Tongue (tissue), 2 donors: ENCODE results near the genes USP17L18 and USP17L22.

- RAMPAGE, long total RNA, result no peak
Observed at GRCh38 chr4:8120369-8120872, 38.2 kb downstream of the ABLIM2 start.

DNA sequence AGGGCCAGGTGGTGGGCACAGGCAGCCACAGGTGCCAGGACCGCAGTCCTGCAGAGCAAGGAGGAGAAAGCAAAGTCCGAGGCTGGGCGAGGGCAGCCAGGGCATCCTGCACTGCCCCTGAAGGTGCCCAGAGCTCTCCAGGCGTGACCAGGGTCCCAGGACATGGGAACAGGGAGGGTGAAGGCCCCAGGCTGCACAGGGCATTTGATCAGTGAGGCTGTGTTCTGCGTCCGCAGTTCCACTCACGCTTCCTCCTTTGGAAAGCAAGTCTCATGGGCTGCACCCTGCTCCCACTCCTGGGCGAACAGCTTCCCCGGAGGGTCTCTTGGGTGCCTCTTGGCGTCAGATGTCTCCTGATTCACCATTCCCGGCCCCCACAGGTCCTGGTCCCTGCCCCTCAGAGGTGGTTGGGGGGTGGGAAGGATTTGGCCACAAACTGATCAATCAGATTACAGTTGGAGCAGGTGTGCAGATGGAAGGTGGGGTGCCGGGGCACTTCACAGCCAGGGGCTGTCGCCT lies 3.1 kb downstream of the SH3TC1 start:
- RAMPAGE, long total RNA, result no peak

DNA sequence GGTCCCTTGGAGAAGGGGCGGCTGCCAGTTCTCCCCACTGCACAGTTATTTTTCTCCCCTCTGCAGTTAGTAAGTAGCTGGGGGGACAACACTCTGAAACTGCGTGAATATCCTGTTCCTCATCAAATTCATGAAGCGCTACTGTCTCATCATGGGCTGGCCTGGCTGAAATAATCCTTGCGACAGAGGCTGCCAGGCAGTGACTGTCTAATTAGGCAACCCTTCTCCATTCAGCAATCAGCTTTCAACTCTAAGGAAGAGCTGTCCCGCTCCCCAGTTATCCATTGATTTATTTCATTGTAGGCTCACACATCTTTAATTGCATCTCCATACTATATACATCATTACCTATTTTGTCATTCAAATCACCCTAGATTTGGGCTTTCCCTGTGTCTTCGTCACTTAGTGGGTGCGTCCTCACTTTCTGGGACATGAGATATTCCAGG lies 8.3 kb downstream of the SH3TC1 start:
- RAMPAGE, long total RNA, result no peak

- RAMPAGE, long total RNA, result no peak
Observed at GRCh38 chr4:8222664-8223610, 23.8 kb downstream of the SH3TC1 start.

GRCh38 chr4:8226957-8227679 lies 28.0 kb downstream of the SH3TC1 start:
- RAMPAGE, long total RNA, result no peak

DNA sequence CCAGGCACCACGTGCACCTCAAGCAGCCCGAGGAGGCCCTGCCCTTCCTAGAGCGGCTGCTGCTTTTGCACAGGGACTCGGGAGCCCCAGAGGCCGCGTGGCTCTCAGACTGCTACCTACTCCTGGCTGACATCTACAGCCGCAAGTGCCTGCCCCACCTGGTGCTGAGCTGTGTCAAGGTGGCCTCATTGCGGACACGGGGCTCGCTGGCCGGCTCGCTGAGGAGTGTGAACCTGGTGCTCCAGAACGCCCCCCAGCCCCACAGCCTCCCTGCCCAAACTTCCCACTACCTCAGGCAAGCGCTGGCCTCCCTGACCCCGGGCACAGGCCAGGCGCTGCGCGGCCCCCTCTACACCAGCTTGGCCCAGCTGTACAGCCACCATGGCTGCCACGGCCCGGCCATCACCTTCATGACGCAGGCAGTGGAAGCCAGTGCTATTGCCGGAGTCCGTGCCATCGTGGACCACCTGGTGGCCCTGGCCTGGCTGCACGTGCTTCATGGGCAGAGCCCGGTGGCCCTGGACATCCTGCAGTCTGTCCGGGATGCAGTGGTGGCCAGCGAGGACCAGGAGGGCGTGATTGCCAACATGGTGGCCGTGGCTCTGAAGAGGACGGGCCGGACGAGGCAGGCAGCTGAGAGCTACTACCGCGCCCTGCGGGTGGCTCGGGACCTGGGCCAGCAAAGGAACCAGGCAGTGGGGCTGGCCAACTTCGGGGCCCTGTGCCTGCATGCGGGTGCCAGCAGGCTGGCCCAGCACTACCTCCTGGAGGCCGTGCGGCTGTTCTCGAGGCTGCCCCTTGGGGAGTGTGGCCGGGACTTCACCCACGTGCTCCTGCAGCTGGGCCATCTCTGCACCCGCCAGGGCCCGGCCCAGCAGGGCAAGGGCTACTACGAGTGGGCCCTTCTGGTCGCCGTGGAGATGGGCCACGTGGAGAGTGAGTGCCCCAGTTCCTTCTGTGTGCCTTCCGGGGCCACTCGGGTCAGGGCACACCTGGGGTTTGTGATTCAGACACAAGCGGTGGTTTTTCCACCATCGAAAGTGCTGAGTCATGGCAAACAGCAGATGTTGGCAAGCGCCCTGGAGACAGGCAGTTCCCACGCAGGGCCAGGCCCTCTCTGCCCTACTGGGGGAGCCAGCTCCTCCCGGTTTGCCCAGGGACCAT lies 29.0 kb downstream of the SH3TC1 start:
- RAMPAGE, long total RNA, result no peak

DNA sequence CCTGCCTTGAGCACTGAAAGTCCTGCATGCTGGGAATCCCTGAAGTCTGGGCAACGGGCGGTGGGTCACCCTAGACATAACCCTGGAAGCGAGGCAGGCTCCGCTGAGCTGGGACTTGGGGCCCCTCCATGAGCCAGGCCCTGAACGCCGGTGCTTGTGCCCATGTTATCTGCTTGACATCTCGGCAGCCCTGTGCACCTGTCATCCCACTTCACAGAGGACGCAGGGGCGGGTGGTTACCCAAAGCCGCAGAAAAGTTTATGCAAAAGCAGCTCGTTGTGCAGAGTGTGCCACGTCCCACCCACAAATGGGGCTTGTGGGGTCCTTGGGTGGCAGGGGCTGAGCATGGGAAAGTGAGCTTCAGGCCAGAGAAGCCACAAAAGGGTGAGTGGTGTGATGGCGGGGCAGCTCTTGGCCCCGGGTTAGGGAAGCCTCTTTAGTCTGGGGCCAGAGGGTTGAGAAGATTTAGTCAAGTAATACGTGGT lies 29.8 kb downstream of the SH3TC1 start:
- RAMPAGE, long total RNA, result no peak

GRCh38 chr4:8229358-8229659 lies 30.2 kb downstream of the SH3TC1 start:
- RAMPAGE, long total RNA, result no peak

DNA sequence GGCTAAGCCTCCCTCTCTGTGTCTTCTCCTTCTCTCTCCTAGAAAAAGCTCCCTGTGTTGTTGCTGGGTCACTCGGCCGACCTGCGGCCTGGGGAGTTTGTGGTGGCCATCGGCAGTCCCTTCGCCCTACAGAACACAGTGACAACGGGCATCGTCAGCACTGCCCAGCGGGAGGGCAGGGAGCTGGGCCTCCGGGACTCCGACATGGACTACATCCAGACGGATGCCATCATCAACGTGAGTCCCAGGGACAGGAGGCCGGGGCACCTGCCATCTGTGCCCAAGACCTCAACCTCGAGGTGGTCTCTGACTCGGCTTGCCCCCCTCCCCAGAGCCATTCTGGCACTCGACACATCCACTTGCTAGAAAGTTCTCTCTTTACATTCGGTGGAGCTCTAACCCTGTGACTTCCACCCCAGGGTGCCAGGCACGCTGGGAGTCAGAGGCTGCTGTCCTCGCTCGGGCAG lies 21.8 kb downstream of the HTRA3 start:
- RAMPAGE, long total RNA, result no peak

- RAMPAGE, long total RNA, result no peak
Observed at GRCh38 chr4:8341713-8342066, 72.1 kb downstream of the HTRA3 start.

GRCh38 chr4:8402112-8402466 lies 38.4 kb downstream of the ACOX3 start:
- RAMPAGE, long total RNA, result no peak

DNA sequence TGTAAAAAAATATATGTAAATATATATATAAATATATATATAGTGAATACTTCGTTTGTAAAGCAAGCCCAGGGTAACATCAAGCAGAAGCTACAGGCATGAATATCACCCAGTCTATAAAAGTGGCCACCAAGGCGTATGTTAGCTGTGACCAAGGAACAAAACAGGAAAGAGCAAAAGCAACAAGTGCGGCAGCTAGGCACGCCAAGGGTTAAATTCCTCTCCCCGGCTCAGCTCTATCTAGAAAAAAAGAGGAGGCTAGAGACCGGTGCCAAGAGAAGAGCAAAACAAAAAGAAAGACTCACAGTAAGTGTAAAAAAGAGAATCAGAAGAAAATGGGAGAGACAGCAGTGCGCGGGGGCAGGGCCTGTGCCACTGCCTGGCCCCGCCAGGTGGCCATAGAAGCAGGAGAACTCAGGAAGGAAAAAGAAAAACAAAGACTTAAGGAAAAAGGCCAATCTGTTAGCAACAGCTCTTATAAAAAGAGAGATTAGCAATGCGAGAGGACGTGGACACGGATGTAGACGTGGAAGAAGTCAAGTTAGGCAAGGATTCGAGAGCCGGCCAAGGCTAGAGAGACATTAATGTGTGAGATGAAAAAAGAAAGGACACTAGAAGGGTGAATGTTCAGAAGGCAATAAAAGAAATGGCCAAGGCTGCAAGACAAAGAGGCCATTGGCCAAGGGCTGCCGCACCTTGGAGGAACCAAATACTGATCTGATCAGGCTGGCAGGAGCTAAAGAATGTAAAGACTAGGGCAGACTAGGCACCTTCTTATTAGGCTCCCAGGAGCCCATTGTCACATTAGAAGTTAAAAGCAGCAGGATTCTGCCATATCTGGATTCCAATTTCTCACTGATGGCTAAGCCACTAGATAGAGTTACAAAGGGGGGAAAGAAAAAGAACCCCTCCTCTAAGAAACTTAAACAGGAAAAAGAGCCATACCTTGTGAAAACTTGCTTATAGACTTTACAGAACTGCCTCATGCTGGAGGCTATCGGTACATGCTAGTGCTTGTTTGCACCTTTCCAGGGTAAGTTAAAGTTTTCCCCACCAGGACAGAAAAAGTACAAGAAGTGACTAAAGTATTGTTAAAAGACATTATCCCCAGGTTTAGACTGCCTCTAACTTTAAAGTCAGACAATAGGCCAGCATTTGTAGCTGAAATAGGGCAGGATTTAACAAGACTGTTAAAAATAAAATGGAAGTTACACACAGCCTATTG lies 3.0 kb downstream of the ACOX3 start:
- RAMPAGE, long total RNA, result no peak

- RAMPAGE, long total RNA, result no peak
Observed at GRCh38 chr4:8449353-8449791, 8.8 kb downstream of the TRMT44 start.

GRCh38 chr4:8472702-8472983 lies 32.1 kb downstream of the TRMT44 start:
- RAMPAGE, long total RNA, result no peak

- RAMPAGE, long total RNA, result no peak
Observed at GRCh38 chr4:8525459-8525846, 54.7 kb upstream of the GPR78 start.

DNA sequence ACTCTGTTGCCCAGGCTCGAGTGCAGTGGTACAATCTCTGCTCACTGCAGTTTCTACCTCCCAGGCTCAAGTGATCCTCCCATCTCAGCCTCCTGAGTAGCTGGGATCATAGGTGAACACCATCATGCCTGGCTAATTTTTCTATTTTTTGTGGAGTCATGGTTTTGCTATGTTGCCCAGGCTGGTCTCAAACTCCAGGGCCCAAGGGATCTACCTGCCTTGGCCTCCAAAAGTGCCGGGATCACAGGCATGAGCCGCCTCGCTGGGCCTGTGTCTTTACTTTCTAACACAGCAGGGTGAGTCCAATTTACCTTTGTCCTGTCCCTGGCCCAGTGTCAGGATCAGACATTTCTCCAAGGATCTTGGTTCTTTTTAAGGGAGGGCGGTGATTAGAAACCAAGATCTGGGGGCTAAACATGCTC lies 31.6 kb upstream of the HMX1 start:
- RAMPAGE, long total RNA, result no peak

- RAMPAGE, long total RNA, result no peak
Observed at GRCh38 chr4:9248330-9248782, at the start of gene USP17L18. Gene USP17L18, plus strand, starts transcription at chr4:9248630.

DNA sequence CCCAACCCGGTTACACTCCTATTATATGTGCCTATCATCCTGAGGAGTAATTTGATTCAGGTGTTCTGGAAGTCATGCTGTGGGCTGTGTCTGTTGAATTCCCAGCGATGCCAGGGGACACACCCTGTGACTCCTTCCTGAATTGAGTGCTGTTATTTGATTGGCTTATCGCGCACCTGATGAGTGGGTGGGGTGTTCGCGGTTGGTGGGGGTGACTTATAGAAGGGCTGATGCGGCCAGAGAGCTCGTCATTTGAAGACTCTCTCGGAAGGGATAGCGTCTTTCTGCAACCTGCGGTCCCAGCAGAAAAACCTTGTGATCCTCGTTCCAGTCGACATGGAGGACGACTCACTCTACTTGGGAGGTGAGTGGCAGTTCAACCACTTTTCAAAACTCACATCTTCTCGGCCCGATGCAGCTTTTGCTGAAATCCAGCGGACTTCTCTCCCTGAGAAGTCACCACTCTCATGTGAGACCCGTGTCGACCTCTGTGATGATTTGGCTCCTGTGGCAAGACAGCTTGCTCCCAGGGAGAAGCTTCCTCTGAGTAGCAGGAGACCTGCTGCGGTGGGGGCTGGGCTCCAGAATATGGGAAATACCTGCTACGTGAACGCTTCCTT lies at the start of gene USP17L22:
Gene USP17L22, plus strand, starts transcription at position 337 of the 620 bp plus-strand sequence.
- RAMPAGE, long total RNA, result no peak

DNA sequence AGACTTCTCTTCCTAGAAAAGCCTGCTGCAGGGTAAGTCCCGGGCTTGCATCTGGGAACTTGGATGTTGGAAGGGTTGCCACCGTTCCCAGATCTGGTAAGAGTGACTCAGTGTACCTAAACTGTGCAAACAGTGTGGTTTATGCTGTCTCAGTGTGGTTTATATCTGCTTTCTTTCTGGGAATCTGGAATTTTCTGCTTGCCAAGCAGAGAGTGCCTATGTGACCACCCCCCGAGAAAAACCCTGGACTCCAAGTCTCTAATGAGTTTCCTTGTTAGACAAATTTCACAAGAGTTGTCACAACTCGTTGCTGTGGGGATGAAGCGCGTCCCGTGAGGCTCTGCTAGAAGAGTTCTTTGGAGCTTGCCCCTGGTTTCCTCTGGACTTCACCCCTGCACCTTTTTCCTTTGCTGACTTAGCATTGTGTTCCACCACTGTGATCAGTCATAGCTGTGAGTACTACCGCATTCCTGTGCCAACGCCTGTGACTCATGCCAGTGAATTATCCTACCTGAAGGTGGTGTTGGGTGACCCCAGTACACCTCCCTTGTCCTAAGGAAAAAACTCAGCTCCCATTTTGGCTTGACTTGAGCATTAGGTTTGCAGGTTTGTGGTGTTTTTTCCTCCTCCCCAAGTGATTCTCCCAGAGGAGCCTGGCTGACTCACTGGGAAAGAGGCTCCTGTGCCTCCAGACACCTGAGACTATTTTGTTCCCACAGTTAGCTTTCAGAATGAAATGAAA lies 14.5 kb downstream of the SLC2A9 start:
- RAMPAGE, long total RNA, result no peak

- RAMPAGE, long total RNA, result no peak
Observed at GRCh38 chr4:10074248-10075638, 41.9 kb downstream of the WDR1 start.